NALM6 (cell line): ENCODE data around the genes MYO1B and SLC39A10.

- PRO-cap, result no peak
Measured at GRCh38 chr2:190846827-190847225, 33.8 kb upstream of the GLS start.

DNA sequence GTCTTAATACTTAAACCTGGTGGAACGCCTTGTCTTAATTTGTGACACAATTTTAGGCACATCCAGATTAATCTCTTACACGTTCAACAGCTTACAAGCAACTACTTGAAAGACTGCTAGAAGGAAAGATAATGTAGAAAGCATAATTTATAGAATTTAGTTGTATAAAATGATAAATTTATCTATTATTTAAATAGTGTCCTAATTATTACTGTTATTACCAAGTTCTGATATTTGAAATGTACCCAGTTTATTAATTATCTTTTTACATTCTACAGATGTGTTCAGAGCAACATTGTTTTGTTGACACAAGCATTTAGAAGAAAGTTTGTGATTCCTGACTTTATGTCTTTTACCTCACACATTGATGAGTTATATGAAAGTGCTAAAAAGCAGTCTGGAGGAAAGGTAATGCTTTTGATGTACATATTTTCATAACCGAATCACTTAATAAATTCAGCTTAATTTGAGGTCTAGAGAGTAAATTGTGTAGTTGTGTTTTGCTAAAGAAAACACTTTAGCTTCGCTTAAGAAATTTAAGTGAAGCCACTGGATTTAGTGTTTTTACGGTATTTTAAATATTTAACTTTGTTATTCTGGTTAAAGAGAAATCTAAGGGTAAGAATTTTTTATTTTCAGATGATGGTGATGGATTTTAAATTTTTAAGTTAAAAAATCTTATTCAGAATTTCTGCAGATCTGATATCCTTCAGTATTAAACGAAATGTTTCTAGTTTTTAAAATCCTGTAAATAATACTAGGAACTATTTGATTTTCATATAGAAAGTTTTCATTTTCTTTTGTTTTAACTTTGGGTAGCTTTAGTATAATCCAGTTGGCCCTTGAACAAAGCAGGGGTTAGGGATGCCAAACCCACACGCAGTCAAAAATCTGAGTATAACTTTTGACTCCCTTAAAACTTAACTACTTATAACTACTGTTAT lies 19.9 kb downstream of the GLS start:
- PRO-cap, result no peak

DNA sequence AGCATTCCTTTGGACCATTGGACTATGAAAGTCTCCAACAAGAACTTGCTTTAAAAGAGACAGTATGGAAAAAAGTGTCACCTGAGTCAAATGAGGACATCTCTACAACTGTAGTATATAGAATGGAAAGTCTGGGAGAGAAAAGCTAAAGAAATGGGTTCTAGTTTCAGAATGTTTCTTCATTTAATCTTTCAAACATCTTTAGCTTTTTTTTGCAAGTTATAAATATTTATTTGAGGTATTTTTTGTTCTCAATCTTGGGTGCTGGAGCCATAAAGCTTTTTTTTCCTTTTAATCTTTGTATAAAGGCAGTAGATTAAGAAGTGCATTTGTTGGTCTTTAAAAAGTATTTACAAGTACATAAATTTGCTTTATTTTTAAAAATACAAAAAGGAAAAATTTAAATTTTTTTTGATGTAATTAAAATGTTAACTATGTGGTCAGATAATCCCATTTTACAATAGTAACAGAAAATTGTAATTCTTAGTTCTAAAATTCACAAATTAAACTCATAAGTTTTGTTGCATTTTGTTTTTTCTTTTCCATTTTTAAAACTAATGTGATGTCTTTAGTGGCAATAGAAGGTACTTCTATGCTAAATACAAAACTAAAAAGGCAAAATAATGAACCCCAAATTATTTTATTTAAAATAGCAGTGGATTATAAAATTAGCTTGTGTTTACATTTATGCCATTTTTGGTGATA lies 52.2 kb downstream of the GLS start:
- PRO-cap, result no peak

GRCh38 chr2:191014266-191015123 lies 524 bp upstream of the STAT1 start:
- PRO-cap, result bidirectional peak, plus-strand start at chr2:191014381, minus-strand start at chr2:191014227

DNA sequence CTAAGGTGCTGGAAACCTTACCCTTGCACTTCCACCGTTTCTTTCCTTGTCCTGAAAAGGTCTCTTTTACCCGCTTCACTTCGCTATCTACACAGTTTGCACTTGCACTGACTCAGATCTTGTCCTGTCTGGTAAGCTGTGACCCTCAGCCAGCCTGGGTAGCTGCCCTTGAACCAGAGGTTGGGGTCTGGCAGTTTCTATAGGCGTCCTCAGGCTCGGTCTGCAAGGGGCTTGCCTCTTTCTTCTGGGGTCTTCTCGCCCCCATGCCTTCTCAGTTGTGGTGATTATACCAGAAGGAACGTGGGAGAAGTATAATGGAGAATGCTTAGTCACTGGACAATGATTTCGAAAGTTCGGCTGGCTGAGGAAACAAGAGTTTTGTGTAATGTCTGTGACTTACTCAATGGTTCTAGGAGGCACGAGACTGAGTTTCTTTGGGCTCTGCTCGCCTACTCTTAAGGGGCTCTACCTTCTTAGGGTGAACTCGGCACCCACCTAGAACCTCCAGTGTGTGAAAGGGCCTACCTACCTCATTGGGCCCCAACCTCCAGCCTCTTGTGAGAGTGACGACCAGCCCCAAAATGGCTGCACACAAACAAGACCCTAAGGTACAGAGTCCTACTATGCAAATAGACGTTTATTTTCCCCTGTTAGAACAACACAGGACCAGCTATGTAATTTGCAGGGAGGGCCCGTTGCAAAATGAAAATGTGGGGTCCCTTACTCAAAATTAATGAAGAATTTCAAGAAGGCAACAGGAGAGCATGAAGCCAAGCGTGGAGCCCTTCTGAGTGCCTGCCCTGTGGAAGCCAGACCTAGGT lies 7.0 kb upstream of the STAT1 start:
- PRO-cap, result no peak

DNA sequence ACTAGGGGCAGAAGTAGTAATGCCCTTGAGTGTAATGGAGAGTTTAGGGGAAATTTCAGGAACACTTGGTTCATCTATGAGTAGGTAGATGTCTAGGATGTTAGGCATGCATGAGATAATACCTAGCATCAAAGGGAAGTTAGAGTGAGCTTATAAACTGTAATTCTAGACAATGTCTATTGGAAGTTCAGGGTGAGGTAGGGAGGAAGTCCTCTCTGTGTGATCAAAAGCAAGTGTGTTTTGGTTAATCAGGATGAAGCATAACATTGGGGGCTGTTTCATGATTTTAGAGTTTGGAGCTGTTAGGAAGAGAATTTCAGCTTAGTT lies 8.7 kb upstream of the STAT1 start:
- PRO-cap, result no peak

DNA sequence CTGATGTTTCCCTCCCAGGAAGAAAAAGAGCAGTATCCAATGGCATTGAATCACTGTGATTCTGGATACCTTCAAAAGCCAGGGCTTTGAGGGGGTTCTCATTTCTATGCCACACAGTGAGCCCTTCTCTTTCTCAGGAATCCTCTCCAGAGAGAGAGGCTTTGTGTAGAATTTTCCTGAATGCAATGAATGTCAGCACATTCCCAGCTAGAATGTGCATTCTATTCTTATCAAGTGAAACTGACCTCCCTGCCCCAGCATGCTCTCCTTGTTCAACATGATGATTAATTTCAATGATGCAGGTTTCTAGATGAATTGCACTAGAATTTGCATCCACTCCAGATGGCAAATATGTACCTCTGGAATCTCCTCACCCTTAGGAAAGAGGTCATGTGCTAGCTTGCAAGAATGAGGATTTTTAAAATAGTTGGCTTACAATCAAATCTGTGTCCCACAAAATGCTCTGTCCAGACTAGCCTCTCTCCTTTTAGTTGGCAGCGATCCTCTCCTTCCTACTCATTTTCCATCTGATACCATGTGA lies 20.8 kb upstream of the STAT4 start:
- PRO-cap, result no peak

- PRO-cap, result no peak
Measured at GRCh38 chr2:191202496-191203298, 42.5 kb upstream of the MYO1B start.

DNA sequence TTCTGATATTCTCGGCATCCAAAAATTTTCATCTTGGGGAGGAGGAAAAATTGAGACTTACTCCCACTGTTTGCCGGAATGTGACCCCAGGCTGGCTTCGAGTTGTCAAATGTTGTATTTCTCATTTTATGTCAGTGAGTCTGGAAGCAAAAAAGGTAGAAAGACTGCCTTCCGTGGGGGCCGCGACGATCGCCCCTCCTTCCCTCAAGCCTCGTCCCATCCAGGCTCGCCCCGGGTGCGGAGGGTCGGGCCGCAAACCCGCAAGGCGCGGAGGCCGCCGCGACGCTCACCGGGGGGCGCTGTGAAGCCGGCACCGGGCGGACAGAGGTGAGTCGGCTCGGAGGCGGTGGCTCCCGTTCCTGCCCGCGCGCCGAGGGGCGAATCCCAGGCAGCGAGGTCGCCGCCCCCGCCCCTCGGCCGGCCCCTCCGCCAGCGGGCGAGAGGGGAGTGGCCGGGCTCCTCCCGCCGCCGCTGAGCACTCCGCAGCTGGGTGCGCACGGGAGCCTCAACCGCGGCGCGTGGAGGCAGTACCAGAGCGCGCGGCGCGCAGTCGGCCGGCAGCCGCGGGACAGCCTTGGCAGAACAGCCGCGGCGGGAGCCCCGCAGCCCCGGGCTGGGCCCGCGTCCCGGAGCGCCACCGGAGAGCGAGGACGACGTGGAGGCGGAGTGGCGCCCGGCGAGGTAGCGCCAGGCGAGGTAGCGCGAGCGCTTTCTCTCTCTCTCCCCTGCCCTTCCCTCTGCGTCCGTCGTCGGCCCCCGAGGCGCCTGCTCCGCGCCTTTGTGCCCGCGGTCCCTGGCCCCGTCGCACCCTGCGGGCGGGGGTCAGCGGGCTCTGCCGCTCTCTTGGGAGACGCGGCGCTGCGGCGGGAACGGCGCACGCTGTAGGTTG lies at the start of gene MYO1B:
Gene MYO1B (plus strand): TSS at position 474 of the 889 bp plus-strand sequence.
- PRO-cap, result unidirectional peak, plus-strand start at position 527 of the sequence; unidirectional peak, plus-strand start at position 564 of the sequence; bidirectional peak, plus-strand start at position 775 of the sequence, minus-strand start at position 782 of the sequence

GRCh38 chr2:191265146-191265714 lies 20.0 kb downstream of the MYO1B start:
- PRO-cap, result no peak

- PRO-cap, result no peak
Measured at GRCh38 chr2:191593964-191594445, 83.9 kb upstream of the NABP1 start.

- PRO-cap, result no peak
Measured at GRCh38 chr2:191677113-191677777, 691 bp upstream of the NABP1 start.

- PRO-cap, result no peak
Measured at GRCh38 chr2:191680089-191680847, 2.3 kb downstream of the NABP1 start.

GRCh38 chr2:191689591-191690100 lies 11.7 kb downstream of the NABP1 start:
- PRO-cap, result no peak

DNA sequence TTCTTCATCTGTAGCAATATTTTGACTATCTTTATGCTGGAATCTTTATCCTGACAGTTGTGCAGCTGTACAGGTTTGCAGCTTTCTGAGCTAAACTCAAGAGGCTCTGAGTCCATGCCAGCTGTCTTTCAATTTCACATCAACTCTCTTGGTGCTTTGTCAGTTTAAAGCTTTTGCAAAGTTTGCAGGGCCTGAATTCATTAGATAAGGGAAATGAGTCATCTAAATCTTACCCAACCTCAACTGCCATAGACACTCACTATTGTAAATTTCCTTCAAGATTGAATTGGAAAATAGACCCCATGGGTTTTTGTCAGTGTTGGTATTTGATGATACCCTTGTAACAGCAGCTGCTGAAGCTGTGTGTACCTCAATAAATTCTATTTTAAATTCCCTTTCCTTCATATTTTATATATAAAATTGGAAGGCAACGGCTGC lies 170.0 kb upstream of the SLC39A10 start:
- PRO-cap, result no peak

DNA sequence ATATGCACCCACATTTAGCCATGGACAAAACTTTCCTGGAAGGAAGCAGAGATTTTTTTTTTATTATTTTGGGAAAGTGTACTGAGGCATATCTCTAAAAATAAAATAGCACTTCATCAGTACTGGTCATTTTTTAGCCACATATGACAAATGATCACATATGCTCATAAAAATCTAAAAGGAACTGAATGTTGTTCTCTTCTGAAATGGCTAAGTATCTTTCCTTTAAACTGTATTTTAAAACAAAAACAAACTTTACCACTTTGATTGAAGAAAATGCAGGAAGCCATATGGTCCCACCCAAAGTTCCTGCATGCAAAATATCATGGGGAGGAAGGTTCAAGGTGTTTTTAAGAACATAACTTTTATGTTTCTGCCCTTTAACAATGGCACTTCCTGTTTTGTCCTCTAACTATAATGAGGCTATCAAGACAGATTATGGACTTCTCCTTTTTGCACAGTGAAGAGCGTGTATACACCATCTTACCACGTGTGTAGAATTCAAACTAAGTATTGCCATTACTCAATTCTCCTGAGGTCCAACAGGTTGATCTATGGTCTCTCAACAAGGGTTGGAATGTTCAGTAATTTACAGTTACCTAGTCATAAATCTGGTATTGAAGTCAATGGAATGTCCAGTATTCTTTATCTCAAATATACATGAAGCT lies 77.0 kb upstream of the SLC39A10 start:
- PRO-cap, result no peak

- PRO-cap, result bidirectional peak, plus-strand start at chr2:195657321, minus-strand start at chr2:195656806
Measured at GRCh38 chr2:195656509-195657409, at the start of gene SLC39A10. Gene SLC39A10, plus strand, starts transcription at chr2:195657226.

- PRO-cap, result no peak
Measured at GRCh38 chr2:195658417-195658893, 1.4 kb downstream of the SLC39A10 start.

DNA sequence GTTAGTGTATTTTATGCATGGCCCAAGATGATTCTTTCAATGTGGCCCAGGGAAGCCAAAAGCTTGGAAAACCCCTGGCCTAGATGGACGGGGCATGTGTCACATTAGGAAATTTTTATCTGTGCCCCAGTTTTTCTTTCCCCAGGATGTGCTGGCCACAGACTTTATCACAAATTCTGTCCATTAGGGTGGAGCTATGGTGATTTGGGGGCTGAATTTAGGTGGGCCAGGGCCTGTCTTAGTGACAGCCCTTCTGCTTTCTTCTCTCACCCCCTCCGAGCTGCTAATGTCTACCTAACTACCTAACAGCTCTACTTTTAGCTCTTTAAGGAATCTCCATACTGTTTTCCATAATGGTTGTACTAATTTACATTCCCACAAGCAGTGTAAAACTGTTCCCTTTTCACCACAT lies 8.7 kb upstream of the DNAH7 start:
- PRO-cap, result no peak

GRCh38 chr2:196138067-196138521 lies 33.3 kb downstream of the STK17B start:
- PRO-cap, result no peak